HEK293 (cell line): ENCODE data around the genes HSP90AB1 and SLC35B2.

DNA sequence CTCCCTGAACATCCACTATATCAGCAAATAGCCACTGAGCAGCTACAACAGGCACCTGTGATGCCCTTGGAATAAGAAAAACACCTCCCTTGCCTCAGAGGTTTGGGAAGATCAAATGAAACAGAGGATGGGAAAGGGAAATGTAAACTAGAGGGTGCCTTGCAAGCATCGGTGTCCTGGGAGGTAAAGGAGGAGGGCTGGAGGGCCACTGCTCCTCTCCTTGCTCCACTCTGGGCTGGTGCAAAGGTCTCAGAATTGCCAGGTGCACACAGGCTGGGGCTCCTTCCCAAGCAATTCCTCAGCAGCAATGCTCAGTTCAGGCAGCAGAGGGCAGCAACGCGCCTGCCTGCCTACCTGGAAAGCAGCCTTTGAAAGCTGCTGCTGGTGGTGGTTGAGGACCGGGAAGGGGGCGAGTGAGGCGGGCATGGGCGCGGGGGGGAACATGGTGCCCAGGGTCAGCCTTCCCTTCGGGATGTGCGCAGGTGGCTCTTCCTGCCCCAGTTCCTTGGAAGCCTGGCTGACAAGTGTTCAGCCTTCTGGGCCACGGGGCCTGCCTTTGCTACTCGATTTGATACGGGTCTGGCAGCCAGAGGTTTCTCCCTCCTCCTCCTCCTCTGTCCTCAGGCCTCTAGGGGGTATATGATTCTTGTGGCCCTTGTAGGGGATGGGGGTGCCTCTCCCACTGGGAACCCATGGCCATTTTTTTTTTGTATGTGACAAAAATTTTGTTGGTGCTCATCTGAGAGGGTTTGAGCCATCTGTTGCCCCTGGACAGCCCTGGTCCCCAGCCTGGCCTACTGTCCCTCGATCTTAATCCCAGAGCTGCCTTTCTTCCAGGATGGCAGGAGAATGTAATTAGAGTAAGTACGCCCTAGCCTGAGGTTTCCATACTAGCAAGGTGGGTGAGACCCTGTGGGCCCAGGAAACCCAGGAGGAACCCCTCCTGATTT is 20.2 kb downstream of the MRPS18A start:
- PRO-cap: unidirectional peak, minus-strand start at position 619 of the sequence
- RRBS, 2 experiments: no CpG with 5 or more reads among the region's 15 CpGs

- PRO-cap: no peak
- RRBS, 2 experiments: no CpG with 5 or more reads among the region's 12 CpGs
Measured at GRCh38 chr6:43668689-43669612, 18.6 kb downstream of the MRPS18A start.

GRCh38 chr6:43769572-43769797 is 526 bp upstream of the VEGFA start:
- PRO-cap: unidirectional peak, plus-strand start at chr6:43769655; unidirectional peak, plus-strand start at chr6:43769750
- RRBS, 2 experiments: no CpG with 5 or more reads among the region's 11 CpGs

DNA sequence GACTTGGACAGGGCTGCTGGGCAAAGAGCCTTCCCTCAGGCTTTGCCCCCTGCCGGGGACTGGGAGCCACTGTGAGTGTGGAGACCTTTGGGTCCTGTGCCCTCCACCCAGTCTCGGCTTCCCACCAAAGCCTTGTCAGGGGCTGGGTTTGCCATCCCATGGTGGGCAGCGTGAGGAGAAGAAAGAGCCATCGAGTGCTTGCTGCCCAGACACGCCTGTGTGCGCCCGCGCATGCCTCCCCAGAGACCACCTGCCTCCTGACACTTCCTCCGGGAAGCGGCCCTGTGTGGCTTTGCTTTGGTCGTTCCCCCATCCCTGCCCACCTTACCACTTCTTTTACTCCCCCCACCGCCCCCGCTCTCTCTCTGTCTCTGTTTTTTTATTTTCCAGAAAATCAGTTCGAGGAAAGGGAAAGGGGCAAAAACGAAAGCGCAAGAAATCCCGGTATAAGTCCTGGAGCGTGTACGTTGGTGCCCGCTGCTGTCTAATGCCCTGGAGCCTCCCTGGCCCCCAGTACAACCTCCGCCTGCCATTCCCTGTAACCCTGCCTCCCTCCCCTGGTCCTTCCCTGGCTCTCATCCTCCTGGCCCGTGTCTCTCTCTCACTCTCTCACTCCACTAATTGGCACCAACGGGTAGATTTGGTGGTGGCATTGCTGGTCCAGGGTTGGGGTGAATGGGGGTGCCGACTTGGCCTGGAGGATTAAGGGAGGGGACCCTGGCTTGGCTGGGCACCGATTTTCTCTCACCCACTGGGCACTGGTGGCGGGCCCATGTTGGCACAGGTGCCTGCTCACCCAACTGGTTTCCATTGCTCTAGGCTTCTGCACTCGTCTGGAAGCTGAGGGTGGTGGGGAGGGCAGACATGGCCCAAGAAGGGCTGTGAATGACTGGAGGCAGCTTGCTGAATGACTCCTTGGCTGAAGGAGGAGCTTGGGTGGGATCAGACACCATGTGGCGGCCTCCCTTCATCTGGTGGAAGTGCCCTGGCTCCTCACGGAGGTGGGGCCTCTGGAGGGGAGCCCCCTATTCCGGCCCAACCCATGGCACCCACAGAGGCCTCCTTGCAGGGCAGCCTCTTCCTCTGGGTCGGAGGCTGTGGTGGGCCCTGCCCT is 10.7 kb downstream of the VEGFA start:
- PRO-cap: no peak
- RRBS, 2 experiments: 82 to 87% methylated on average over 1 of the region's 31 CpGs

- PRO-cap: no peak
- RRBS, 2 experiments: no CpG with 5 or more reads among the region's 4 CpGs
Measured at GRCh38 chr6:43972765-43973309, 154.4 kb downstream of the MRPL14 start.

- PRO-cap: no peak
- RRBS, 2 experiments: no CpG with 5 or more reads among the region's 2 CpGs
Measured at GRCh38 chr6:44042834-44043422, 84.3 kb downstream of the MRPL14 start.

GRCh38 chr6:44053980-44054560 is 73.2 kb downstream of the MRPL14 start:
- PRO-cap: no peak
- RRBS, 2 experiments: no CpG with 5 or more reads among the region's 7 CpGs

- PRO-cap: no peak
- RRBS, 2 experiments: no CpG with 5 or more reads among the region's 22 CpGs
Measured at GRCh38 chr6:44058394-44059453, 68.5 kb downstream of the MRPL14 start.

- PRO-cap: no peak
- RRBS, 2 experiments: 80 to 100% methylated on average over 1 of the region's 8 CpGs
Measured at GRCh38 chr6:44104379-44105213, 22.7 kb downstream of the MRPL14 start.

DNA sequence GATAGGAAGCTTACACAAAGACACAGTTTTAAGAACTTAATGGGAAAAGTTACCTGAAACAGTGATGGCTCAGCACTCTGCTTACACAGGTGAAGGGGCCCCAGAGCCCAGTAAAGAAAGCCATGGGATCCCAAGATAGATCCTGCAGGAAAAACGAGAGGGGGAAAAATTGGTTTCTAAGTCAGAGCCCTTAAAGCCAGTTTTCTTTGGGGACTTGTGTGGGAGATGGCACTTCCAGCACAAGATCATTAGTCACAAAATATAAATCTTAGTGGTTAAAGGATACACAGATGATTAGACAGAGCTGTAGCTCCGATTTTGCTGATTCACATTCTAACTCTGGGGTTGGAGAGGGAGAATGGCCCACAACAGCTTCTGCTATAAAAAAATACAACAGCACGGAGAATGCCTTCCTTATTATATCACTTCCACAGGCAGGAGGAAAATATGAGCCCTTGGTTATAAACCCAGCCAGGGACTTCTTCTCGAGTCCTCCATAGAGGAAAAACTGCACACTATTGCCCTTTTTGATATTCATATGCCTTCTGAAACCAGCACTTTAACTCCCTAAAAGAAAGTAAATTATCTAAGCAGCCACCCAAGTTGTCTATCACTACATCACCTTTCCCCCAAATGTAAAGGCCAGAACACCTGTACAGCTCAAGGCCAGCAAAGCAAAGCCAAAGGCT is 10.6 kb downstream of the MRPL14 start:
- PRO-cap: no peak
- RRBS, 2 experiments: no CpG with 5 or more reads among the region's 4 CpGs

DNA sequence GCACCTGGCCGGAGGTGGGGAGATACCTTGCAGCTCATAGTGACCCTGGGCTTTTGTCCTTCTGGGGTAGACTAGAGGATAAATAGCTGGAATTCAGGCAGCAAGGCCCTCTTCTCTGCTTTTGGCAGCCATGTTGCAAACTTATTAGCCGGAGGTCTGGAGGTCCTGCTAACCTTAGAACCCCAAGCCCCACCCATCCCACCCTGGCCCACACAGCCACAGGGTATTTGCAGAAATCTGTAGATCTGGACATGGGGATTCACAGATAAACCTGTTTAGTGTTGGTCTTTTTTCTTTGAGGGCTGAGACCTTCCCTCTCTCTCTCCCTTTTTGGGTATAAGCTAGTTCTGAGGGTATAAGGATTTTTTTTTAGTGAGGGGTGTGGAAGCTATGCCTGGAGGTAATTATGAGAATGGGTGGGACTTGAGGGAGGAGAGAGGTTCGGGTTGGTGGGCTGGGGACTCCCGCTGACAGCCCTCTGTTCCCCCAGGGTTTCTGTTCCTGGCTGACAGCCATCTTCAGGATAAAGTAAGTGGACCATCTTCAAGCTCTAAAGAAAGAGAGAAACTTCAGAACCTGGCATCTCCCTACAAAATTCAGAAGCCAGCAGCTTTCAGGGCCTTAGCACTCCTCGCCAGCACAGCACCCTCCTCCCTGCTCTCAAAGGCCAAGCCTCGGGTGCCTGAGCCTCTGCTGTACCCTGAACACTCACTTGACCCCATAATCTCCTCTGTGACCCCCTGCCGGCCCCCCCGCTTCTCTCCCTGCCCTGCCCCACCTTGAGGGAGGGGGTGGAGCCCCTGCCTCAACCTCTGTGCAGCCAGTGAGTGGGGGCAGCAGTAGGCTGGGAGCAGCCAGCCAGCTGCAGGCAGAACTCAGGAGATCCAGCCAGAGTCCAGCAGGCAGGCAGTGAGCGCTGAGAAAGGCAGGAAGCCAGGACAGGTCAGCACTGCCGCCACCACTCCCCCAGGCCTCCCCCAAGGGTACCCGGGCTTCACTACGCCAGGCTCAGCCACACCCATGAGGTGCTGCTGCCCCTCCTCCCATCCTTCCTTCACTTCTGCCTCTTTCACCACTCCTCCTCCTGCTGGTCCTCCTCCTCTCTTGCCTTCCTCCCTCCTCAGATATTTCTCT is 11.0 kb downstream of the TMEM63B start:
- PRO-cap: no peak
- RRBS, 2 experiments: no CpG with 5 or more reads among the region's 12 CpGs

DNA sequence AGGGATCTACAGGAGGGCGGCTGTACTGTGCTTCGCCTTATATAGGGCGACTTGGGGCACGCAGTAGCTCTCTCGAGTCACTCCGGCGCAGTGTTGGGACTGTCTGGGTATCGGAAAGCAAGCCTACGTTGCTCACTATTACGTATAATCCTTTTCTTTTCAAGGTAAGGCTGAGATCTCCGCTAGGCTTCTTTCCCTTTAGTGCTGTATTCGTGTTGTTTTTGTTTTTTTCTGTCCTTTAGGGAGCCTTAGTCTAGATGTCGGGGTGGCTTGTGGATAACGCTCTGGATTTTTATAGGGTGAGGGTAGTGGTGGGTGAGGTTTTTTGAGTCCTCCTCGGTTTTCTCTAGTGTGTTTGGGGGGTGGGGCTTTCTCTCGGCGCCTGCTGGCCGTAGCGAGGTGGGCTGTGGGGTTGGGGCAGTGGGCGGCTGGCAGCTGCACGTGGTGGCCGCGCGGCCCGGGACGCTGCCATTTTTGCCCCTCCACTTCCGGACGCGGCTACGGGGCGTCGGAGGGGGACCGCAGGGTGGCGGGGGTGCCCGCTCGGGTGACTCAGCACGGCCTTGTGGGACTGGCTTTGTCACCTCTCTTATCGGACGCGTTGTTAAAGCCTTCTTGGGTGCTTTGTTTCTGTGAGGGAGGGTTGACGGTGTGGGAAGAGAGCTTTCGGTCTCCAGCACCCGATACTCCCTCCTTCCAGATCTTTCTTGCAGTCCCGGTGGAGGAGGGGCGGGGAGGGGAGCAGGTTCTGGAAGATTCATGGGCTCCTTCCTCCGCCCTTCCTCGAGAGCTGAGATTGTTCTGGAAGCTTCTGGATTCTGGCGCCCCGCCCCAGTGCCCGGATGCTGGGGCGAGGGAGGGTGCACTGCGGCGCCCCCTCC is at the start of gene HSP90AB1:
Gene HSP90AB1, plus strand, starts transcription at position 70 of the 881 bp plus-strand sequence.
- PRO-cap: bidirectional peak, plus-strand start at position 70 of the sequence, minus-strand start outside the sequence; unidirectional peak, plus-strand start at position 420 of the sequence; bidirectional peak, plus-strand start at position 607 of the sequence, minus-strand start at position 494 of the sequence; bidirectional peak, plus-strand start outside the sequence, minus-strand start at position 709 of the sequence
- RRBS, 2 experiments: 1 to 2% methylated on average over 4 of the region's 53 CpGs

GRCh38 chr6:44251286-44251630 is 4.4 kb downstream of the HSP90AB1 start:
- PRO-cap: no peak
- RRBS, 2 experiments: no CpG with 5 or more reads among the region's 3 CpGs

DNA sequence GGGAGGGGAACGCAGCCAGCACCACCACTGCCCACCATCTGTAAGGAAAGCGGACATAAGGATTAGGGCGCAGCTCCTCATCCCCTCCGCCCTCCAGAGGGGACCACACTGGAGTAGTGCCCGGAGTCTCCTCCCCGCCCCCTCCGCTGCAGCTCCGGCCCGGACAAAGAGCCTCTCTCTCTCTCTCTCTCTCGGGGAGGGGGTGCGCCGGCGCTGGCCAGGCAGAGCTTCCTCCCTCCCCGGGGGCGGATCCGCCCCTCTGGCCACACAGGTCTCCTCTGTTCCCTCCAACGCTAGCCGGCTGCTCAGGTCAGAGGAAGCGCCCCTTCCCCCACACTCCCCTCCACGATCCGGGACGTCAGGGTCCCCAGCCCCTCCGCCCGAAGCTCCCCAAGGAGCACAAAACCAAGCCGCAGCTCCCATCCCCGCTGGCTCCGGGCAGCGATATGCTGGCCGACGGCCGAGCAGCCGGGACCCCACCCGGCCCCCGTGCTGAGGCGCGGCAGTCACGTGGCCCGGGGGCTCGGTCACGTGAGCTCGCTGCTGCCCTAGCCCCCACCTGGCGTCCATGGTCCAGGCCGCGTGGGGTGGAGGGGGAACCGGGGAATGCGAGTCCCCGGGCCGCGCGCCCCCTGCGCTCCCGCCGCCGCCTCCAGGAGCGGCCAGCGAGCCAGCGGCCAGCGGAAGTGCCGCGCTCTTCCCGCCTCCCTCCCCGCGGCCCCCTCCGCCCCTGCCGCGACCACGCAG is at the start of gene SLC35B2:
Gene SLC35B2, minus strand, starts transcription at position 688 of the 747 bp plus-strand sequence.
- PRO-cap: bidirectional peak, plus-strand start at position 576 of the sequence, minus-strand start at position 448 of the sequence; bidirectional peak, plus-strand start outside the sequence, minus-strand start at position 688 of the sequence
- RRBS, 2 experiments: under 1 to 2% methylated on average over 26 to 30 of the region's 67 CpGs

- PRO-cap: no peak
- RRBS, 2 experiments: no CpG with 5 or more reads among the region's 8 CpGs
Measured at GRCh38 chr6:44289719-44290415, 7.6 kb downstream of the TCTE1 start.

GRCh38 chr6:44298752-44299831 is 1.6 kb upstream of the TCTE1 start:
- PRO-cap: unidirectional peak, minus-strand start at chr6:44299028; unidirectional peak, minus-strand start at chr6:44299063
- RRBS, 2 experiments: no CpG with 5 or more reads among the region's 9 CpGs

DNA sequence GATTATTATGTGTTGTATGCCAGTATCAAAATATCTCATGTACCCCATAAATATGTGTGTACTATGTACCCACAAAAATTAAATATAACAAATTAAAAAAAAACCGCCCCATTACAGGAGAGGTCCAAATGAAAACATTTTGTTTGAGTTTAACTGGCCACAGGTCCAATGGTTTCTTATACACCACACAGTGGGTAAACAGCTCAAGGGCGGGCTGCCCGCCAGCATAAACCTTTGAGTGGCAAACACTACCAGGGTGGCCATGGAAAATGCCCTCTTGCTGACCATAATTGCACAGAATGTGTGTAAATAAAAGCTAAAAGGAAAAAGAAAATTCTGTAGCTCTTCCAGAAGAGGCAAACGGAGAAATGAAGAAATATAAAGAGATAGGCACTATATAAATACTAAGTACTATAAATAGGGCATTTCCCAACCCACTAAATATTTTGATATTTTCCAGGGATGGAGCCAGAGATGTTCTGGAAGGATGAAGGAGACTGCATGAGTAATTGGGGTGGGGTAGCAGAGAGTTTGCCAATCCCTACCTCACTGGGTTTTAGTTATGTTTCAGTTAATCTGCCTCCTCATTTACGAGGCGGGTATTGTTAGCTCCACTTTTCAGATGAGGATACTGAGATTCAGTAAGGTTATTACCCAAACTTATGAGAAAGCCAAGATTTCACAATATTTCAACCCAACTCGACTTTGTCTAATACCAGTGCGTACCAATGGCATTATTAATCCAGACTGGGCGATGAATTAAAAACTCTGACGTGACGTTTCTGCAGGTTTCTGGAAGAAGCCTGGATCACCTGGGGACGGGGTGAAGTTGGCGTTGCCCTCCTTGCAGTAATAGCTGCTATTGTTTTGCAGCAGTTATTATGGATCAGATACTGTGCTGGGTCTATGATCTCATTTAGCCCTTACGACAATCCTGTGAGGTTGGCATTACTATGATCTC is 913 bp upstream of the CDC5L start:
- PRO-cap: no peak
- RRBS, 2 experiments: no CpG with 5 or more reads among the region's 14 CpGs

DNA sequence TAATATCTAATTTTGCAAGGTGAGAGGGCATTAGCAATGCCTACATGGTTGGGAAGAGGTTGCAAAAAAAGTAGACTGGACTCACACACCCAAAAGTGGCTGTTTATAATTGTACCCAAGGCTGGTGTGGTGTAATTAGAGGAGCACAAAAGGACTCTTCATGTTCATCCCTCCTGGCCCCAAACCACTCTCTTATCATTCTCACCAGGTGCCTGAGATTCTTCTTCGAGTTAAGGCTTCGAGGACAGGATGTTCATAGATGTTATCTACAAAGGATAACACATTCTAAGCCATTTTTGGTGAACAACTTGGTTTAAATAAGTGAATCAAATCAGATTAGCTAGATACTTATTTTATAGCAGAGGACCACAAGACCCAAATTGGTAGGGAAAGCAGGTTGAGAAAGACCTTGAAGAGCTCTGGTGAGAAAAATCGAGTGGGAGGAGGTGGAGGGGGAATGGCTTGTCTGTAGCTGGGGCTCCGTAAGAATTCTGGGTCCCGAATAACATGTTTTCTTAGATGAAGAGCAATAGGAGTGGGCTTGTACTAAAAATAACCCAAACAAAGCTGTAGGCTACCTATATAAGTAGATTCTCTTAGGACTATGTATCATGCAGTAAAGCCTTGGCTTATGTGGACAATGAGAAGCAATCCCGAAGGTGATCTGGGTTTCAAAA is 73.2 kb upstream of the SUPT3H start:
- PRO-cap: no peak
- RRBS, 2 experiments: no CpG with 5 or more reads among the region's 6 CpGs

GRCh38 chr6:45576503-45577273 is 199.0 kb upstream of the SUPT3H start:
- PRO-cap: no peak
- RRBS, 2 experiments: no CpG with 5 or more reads among the region's 12 CpGs

DNA sequence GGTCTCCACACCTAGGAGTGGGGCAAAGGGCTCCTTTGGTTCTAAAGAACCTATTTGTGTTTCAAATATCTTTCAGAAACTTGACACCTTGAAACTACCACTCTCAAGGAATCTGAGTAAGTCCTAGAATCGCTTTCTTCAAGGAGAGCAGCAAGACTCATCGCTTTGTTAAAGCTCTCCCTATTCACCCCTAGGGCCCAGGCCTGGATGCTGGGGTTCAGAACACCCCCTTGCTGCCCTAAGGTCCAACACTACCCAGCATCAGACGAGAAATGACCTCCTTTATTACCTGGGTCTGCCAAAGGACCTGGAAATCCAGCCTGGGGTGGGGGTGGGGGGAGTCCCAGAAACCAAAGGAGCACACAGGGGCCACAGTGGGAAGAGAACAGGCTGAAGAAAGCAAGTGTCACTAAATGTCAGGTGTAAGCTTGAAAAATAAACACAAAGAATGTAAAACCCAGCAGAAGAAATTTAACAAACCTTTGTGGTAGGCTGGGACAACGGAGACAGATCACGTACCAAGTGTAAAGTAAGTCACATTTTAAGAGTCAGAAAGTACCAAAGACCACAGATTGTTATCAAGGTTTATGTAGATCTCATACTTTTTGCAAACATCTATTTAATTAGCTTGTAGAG is 1.8 kb downstream of the CLIC5 start:
- PRO-cap: no peak
- RRBS, 2 experiments: no CpG with 5 or more reads among the region's 5 CpGs